Endodermal cell (in vitro differentiated cells): Measurements from ENCODE around the gene NISCH.

- PRO-cap, result no peak
Measured at GRCh38 chr3:52047207-52047911, 9.0 kb downstream of the DUSP7 start.

DNA sequence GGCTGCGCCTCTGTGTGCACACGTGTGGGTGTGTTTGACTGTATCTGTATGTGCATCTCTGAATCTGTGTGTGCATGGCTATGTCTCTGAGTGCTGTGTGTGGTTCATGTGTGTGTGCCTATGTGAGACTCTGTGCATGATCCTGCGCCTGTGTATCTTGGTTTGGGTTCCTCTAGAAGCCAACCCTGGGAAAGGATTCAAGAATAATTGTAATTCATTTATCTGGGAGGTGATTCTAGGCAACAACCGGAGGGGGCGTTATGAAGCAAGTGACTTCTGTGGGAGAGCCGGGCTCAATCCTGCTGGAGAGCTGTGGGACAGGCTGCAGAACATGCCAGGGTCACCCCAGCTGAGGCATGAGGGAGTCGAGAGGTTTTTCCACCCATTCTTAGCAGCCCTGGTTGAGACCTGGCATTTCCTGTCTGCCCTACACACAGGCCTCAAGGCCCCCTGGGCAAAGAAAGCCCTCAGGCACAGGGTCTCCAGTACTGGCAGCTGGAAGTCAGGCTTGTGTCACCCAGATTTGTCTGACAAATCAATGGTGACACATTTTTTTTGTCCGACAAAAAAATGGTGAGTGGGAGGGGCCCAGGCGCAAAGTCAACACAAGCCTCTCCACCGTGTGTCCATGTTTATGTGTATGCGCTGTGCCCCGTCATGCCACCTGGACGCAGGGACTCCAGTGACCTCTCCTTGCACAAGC, 21.1 kb upstream of the ALAS1 start:
- PRO-cap, result no peak

- PRO-cap, result no peak
Measured at GRCh38 chr3:52221995-52222507, 3.4 kb downstream of the TLR9 start.

GRCh38 chr3:52243748-52244784, 1.5 kb upstream of the PPM1M start:
- PRO-cap, result no peak

GRCh38 chr3:52254713-52254925, 9.1 kb downstream of the PPM1M start:
- PRO-cap, result no peak

- PRO-cap, result no peak
Measured at GRCh38 chr3:52305455-52306547, 10.3 kb upstream of the DNAH1 start.

- PRO-cap, result no peak
Measured at GRCh38 chr3:52313549-52314599, 2.2 kb upstream of the DNAH1 start.

DNA sequence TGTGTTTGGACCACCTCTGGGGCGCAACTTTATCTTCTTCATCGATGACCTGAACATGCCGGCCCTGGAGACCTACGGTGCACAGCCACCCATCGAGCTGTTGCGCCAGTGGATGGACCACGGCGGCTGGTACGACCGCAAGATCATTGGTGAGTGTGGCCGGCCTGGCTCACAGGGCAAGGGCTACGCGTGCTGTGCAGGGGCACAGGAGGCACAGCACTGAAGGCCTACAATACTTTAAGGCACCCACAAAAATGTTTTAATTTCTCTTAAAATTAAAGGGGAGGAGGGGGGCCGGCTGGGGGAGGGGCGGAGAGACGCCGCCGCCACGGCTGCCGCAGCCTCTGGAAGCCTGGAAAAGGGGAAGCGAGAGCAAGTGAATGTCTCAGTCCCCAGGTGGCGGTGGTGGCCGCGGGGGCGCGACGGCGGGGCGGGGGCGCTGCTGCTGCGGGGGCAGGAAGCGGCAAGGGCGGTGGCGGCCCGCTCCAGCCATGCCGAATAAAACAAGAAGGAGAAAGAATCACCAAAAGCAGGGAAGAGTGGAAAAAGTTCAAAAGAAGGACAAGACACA, 36.8 kb downstream of the BAP1 start:
- PRO-cap, result no peak

- PRO-cap, result no peak
Measured at GRCh38 chr3:52400663-52401220, 9.1 kb downstream of the BAP1 start.

DNA sequence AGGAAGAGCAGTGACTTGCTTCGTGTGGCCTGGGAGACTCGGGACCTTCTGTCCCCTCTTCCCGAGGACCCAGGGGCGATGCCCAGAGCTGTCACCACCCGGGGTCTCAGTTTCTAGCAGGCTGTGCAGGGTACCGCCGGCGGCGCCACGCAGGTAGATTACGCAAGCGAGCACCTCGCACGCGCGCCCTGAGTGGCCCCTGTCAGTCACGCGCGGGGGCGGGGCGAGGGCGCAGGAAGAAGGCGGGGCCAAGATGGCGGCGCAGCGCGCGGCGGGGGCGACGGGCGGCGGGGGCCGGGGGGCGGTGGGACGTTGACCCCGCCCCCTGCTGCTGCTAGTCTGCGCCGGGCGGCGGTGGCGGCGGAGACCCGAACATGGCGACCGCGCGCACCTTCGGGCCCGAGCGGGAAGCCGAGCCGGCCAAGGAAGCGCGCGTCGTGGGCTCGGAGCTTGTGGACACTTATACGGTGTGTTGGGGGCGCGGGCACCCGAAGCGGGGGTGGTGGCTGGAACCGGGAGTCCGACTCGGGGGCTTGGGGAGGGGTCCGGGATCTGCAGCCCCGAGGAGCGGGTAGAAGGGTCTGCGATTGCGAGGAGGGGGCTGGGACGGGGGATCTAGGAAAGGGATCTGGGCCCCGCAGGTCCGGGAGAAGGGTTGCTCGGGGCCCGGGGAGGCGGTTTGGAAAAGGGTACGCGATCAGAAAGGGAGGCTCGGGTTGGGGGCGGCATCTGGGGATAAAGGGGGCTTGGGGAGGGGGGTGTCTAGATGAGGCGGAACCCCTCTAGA, at the start of gene NISCH:
NISCH (plus strand) TSS at position 337 of the 787 bp plus-strand sequence.
- PRO-cap, result bidirectional peak, plus-strand start at position 337 of the sequence, minus-strand start at position 201 of the sequence

- PRO-cap, result no peak
Measured at GRCh38 chr3:52477860-52478880, 17.0 kb upstream of the STAB1 start.

DNA sequence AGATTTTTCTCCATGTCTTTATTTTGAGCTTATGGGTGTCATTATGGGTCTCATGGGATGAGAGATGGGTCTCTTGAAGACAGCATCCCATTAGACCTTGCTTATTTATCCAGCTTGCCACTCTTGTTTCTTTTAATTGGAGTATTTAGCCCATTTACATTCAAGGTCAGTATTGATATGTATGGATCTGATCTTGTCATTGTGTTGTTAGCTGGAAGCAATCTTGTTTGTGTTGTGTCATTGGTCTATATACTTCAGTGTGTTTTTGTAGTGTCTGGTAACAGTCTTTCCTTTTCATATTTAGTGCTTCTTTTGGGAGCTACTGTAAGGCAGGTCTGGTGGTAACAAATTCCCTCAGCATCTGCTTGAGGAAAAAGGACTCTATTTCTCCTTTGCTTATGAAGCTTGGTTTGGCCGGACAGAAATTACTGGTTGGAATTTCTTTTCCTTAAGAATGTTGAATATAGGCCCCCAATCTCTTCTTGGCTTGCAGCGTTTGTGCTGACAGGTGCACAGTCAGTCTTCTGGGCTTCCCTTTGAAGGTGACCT, 58.1 kb downstream of the UQCC5 start:
- PRO-cap, result no peak

GRCh38 chr3:52693038-52694082, 7.5 kb downstream of the GNL3 start:
- PRO-cap, result no peak

DNA sequence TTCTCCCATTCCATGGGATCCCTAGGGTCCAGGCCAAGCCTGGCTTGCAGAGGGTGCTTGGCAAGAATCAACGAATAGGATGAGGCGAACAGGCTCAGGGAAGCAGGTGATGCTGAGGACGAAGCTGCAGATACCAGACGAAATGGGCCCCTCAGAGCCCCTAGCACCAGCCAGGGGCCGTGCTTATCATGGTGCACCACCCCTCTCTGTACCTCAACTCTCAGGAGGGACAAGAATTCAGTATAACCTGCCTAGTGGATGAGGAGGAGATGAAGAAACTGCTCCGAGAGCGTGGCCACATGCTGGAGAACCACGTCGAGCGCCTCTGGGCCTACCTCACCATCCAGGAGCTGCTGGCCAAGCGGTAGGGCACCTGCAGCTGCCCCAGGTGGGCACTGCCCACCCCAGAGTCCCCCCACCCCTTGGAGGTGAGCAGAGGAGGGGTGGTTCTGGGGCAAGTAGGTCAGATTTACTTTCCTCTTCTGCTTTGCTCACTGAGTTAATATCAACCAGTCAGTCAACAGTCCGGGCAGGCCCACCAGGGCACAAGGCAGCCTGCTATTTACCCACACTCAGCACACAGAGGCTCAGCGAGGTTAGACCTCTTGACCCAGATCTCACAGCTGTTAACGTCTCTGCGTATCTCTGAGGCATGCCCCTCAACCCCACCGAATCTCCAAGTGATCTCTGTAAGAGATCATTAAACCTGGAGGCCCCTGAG, 8.4 kb upstream of the ITIH3 start:
- PRO-cap, result no peak

DNA sequence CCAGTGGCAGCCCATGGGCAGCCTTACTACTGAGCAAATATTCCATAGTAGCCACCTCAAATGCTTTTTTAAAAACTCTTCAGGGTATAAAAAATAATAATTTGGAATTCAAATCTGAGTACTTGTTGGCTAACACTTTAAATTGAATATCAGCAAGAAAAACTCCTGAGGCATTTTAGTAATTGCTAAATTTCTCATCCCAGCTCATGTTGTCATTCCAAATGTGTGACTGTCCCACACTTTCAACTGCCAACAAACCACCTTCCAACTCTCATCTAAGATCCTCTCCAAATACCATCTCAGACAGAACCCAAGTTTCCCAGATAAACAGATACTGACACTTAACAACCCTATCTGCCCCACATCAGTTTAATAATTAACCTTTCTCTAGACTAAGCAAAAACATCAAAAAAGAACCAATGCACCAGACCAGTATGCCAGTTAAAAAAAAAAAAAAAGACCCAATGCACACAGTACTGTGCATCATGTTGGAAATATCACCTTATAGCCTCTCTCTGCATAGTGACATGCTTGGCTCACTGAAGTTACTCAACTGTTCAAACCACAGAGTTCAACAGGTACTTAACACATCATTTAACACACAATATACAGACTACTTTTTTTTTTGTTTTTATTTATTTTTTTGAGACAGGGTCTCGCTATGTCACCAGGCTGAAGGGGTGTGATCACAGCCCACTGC, 5.5 kb downstream of the SFMBT1 start:
- PRO-cap, result no peak

GRCh38 chr3:53045115-53045752, 639 bp downstream of the SFMBT1 start:
- PRO-cap, result unidirectional peak, plus-strand start at chr3:53045195; bidirectional peak, plus-strand start at chr3:53045446, minus-strand start at chr3:53045274

DNA sequence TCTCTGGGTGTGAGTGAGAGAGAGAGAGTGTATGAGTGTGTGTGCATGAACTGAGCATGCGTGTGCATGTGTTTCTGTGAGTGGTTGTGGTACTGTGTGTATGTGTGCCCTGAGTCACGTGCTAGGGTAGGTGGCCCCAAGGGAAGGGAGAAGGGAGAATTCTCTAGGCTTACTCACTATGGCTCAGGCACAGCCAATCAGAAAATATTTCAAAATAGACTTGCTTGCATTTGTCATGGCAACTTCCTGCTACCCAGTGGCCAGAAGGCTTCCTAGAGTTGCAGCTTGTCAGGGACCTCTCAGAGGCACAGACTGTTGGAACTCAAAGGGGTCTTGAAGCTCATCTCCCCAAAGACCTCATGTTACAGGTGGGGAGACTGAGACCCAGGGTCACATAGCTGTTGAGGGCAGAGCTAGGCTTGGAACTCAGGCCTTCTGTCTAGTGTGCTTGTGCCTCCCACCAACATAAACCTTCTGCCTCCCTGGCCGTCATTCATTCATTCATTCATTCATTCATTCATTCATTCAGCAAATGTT, 10.7 kb upstream of the RFT1 start:
- PRO-cap, result no peak

DNA sequence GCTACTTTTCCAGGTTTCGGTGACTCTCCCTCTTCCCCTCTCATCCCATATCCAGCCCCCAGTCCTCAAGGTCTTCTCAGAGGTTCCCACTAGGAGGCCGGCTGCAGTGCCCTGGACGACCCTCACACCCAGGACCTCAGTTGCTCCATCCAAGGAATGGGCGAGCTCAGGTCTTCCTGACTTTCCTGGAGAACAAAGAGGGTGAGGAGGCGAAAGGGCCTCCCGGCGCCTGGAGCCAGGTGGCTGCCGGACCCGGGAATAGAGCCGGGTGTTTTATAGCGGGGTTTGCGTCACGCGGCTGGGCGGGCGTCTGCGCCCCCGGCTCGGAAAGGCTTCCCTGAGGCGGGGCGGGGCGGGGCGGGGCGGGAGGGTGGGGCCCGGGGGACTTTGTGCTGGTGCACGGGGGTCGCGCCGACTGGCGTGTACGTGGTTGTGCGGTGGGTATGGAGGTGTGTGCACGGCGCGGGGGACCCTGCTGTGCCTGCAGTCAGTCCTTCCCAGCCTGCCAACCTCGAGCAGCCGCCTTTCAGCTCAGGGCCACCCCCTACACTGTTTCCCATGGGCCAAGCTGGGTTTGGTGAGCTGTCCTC, 4.6 kb upstream of the PRKCD start:
- PRO-cap, result no peak

DNA sequence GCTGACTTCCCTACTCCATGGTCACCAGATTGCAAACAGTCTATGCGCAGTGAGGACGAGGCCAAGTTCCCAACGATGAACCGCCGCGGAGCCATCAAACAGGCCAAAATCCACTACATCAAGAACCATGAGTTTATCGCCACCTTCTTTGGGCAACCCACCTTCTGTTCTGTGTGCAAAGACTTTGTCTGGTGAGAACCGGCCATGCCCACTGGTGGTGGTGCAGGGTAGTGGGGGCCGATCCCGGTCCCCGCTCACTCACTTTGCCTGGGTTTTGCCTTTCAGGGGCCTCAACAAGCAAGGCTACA, 20.4 kb downstream of the PRKCD start:
- PRO-cap, result no peak

GRCh38 chr3:53182627-53184014, 22.1 kb downstream of the PRKCD start:
- PRO-cap, result no peak